Melanocyte of skin (primary cell): ENCODE results near the gene POTEH.

GRCh38 chr22:11065895-11066599 is 4461.9 kb upstream of the OR11H1 start:
- CAGE, long polyA plus RNA, 2 experiments, result no peak in any of the 2 experiments

DNA sequence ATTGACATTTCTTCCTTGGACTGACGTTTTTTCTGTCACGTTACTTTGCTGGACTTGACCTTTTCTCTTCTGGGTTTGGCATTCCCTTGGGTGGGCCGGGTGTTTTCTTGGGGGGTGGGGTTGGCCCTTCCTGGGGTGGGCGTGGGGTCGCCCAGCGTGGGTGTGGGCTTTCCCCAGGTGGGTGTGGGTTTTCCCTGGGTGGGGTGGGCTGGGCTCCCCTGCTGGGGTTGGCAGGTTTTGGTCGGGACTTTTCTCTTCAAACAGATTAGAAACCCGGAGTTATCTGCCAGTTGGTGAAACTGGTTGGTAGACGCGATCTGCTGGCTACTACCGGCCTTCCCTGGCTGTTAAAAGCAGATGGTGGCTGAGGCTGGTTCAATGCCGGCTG is at the start of gene POTEH:
TSS of gene POTEH (plus strand) at position 306 of the 388 bp plus-strand sequence.
- CAGE, long polyA plus RNA, 2 experiments, result no peak in any of the 2 experiments

- CAGE, long polyA plus RNA, 2 experiments, result no peak in any of the 2 experiments
Observed at GRCh38 chr22:16717945-16718311, 107.3 kb downstream of the XKR3 start.

- CAGE, long polyA plus RNA, 2 experiments, result no peak in any of the 2 experiments
Observed at GRCh38 chr22:17048368-17048887, 36.4 kb upstream of the IL17RA start.

- CAGE, long polyA plus RNA, 2 experiments, result no peak in any of the 2 experiments
Observed at GRCh38 chr22:17097474-17098025, 12.8 kb downstream of the IL17RA start.

GRCh38 chr22:17230053-17230723 is 11.0 kb upstream of the ADA2 start:
- CAGE, long polyA plus RNA, 2 experiments, result no peak in any of the 2 experiments

GRCh38 chr22:17260943-17261444 is 41.8 kb upstream of the ADA2 start:
- CAGE, long polyA plus RNA, 2 experiments, result no peak in any of the 2 experiments

DNA sequence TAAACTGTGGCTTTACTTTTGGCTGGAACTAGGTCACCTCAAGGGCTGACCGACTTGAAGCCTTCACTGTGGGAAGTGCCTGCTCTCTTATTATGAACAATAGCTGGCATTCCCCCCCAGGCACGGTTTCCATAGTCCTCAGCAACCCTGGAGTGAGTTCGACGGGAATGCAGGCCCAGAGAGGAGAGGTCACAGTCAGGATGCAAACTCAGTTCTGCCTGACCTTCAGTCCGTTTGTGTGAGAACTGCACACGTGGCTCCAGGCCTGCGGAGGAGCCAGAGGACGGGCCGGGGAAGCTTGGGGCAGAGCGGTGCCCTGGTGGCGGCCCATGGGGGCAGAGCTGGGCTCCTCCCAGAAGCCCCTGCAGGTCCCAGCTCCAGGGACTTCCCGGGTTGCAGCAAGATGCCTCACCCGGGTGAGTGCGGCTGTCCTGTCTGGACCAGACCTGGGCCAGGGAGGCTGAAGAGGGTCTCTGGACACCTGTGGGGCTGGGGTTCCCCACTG is 17.2 kb downstream of the SLC25A18 start:
- CAGE, long polyA plus RNA, 2 experiments, result no peak in any of the 2 experiments

GRCh38 chr22:17739699-17740216 is 34.5 kb downstream of the BID start:
- CAGE, long polyA plus RNA, 2 experiments, result no peak in any of the 2 experiments

DNA sequence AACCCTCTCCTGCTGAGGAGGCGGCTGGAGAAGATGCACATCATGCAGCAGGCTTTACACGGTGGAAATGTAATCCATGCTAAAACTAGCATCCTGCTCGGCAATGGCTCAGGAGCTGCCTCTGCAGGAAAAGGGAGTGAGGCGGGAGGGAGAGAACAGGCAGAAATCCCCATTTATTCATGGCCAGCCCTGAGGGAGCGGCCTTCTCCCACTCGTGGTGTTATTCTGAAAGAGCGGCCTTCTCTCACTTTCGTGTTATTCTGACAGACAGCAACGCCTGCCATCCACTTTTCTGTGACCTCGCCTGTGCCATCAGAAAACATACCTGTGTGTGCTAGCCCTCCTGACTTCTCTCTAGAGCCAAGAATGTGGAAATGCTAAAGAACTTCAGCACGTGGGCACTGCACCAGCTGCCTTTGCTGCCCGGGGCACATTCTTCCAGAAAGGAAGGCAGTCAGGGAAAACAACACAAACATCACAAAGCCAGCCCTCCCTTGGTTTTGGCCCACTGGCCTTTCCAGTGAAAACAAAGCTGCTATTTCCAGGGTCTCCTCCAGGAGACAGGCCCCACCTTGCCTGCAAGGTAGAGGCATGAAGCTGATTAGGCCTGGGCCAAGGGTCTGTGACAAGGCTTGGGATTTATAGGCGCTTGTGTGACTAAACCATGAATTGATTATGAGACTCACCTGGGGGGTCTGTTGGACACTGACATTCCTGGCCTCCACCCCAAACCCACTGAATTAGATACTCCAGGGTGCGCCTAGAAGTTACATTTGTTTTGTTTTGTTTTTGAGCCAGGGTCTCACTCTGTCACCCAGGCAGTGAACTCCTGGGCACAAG is 63.0 kb upstream of the BID start:
- CAGE, long polyA plus RNA, 2 experiments, result no peak in any of the 2 experiments

DNA sequence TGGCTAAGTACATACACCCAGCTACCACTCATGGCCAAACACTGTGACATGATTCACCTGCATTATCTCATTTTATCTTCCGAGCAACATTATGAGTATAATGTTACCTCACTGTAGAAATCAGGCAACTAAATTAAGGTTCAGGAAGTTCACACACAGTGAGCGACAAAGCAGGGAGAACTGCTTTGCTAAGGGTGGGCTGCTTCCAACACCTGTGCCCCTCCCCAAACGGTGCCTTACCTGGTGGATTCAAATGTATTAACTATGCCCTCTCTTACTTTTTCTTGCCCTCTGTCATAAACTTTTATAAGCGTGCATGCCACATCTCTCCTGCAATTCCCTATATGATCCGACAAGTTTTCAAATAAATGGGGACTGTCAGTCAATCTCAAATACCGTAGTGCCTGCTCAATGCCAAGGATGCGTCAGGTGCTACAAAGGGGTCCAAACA is 75.0 kb downstream of the MICAL3 start:
- CAGE, long polyA plus RNA, 2 experiments, result no peak in any of the 2 experiments

- CAGE, long polyA plus RNA, 2 experiments, result no peak in any of the 2 experiments
Observed at GRCh38 chr22:17969540-17970389, 54.6 kb downstream of the MICAL3 start.

- CAGE, long polyA plus RNA, 2 experiments, result no peak in any of the 2 experiments
Observed at GRCh38 chr22:17983146-17983840, 41.1 kb downstream of the MICAL3 start.

DNA sequence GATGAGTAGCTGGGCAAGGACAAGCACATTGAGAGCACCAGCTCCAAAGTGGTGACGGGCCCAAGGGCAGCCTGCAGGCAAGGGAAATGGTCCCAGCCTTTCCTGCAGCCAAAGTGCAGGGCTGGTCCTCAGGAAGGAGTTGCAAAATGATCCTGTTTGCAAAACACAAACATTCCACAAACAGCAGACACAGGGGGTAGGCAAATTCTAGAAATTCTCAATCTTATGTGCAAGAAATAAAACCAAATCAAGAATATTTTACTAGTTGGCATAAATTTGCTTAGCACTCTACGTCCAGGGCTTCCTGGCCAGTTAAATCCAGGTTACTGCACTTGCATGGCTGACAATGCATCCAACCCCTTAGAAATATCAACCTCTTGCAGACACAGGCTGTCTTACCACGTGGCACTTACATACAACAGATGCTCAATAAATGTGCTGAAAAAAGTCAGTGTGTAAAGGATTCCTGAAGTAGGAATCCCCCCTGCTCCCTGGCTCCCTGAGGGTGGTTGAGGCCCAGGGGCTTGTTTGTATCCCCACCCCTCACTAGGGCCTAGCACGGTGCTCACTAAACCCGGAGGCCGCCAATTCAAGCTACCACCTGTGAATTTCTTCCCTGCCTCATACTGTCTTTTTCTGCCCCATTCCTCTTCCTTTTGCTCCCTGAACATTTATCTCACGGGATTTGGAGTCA is 32.1 kb downstream of the MICAL3 start:
- CAGE, long polyA plus RNA, 2 experiments, result no peak in any of the 2 experiments

DNA sequence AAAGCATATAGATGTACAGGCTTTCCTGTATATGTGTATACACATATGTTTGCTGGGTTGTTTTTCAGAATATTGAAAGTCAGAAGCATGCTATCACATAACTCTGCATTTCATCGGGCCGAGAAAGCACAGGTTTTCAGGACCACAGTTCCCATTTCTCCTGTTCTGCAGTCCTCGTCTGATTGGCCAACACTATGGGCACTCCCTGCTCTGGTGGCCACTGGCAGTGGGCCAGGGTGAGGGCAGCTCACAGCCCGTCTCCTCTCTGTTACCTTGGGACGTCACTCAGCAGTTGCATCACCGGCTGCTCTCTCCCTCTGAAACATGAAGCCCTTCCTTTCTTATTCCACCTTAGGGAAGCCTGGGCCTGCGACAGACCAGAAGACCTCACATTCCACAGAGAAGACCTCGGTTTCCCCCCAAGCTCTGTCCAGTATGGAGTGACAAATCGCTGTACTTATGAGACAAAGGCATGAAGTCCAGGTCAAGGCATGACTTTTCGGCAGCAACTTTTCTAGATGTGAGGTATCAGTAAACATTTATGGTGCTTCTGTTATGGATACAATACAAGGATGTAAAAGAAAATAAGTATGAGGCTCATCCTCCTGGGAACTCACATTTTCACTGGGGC is 11.4 kb upstream of the MICAL3 start:
- CAGE, long polyA plus RNA, 2 experiments, result no peak in any of the 2 experiments

- CAGE, long polyA plus RNA, 2 experiments, result no peak in any of the 2 experiments
Observed at GRCh38 chr22:18068918-18069610, 8.7 kb upstream of the PEX26 start.

GRCh38 chr22:18070570-18071280 is 7.1 kb upstream of the PEX26 start:
- CAGE, long polyA plus RNA, 2 experiments, result no peak in any of the 2 experiments

DNA sequence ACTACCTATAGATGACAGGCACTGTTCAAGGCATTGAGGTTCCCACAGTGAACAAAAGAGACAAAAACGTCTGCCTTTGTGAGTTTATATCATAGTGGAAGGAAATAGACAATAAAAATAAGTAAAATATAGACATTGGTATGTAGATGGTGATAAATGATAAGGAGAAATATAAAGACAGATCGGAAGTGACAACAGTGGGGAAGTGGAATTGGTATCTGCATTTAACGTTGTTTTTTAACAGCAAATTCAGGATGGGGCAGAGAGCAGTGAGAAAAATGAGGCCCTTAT is 727 bp upstream of the PEX26 start:
- CAGE, long polyA plus RNA, 2 experiments, result no peak in any of the 2 experiments

DNA sequence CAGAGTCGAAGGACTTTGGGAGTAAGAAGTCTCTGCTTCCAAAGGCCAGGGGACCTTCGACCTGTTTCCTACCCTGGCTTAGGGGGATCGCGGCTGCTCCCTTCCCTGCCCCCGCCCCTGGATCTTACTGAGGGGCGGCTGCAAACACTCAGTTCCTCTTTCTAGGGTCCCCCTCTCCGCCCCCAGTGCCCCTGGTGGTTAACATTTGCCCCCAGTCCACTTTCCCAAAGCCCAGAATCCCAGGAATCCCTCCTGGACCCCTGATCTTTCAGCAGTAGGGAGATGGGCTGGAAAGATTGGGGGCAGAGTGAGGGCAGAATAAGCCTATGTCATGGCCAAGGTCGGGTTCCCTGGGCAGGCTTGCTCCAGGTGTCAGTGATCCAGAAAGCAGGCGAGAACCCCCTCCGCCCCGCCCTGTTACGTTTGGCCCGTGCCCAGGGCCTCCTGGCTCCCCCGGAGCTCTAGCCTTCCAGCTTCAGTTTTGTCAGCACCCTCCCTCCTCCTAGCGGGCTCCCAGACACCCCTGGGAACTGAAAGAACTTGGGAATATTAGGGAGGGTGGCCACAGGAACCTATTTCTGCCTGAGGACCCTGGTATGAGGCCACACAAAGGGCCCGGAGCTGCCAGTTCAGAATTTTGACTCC is 976 bp downstream of the TUBA8 start:
- CAGE, long polyA plus RNA, 2 experiments, result no peak in any of the 2 experiments

DNA sequence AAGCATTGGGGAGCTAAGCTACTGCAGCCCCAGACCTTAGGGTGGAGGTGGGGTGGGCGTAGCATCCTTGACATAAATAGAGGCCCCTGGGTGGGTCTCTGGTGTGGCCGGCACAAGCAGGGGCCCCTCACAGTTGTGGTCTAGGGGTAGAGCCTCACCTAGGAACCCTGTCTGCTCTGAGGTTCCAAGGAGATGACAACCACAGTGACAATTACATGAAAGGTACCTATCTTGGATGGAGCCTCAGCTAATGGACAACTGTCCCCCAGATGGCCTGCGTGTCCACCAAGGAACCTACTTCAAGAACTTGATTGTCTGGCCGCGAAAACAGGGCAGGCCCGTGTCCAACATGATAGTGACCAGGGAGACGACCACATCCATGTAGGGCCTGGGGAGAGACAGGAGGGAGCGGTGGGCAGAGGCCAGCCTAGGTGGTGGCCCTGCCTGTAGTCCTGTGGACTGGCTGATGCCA is 8.0 kb downstream of the TMEM191B start:
- CAGE, long polyA plus RNA, 2 experiments, result no peak in any of the 2 experiments